GM19240 (cell line): ENCODE measurements around the gene ERP29.

DNA sequence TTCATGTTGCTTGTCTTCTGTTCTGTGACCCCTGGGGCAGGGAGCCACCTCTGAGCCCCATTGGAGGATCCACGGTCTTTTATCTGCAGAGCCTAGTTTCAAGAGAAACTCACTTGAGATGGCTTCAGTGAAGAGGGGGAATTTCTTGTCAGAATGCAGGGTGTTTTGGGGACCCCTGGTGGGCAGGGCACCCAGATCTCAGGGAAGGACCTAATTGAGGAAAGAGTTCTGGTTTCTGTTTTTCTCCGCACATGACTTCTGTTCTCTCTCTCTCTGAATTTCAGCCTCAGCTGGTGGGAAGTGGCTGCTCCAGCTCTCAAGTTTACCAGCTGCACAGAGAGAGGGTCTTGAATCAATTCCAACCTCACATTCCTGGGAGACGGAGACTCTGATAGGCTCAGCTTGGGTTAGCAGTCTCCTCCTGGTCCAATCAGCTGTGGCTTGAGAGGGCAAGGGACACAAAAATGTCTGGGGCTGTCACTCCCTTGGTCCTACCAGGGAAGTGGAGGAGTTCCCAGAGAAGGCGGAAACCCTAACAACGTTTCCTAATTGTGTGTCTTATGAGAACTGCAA lies 6.9 kb downstream of the CCDC63 start:
- RRBS = no CpG with 5 or more reads among the region's 5 CpGs

DNA sequence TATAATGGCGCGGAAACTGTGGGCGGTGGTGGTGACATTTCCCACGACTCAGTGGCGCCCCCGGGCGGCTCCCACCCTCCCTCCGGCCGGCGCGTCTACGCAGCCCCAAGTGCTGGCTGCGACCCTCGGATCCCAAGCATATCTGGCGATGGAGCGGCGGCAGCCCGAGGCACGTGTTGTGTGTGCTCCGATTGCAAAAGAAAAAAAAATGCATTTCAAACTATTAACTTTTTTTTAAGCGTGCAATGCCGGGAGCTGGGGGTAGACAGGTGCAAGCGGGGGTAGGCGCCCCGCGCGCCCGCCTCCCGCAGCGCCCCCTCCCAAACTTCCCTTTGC lies 664 bp upstream of the CUX2 start:
- RRBS = no CpG with 5 or more reads among the region's 30 CpGs

DNA sequence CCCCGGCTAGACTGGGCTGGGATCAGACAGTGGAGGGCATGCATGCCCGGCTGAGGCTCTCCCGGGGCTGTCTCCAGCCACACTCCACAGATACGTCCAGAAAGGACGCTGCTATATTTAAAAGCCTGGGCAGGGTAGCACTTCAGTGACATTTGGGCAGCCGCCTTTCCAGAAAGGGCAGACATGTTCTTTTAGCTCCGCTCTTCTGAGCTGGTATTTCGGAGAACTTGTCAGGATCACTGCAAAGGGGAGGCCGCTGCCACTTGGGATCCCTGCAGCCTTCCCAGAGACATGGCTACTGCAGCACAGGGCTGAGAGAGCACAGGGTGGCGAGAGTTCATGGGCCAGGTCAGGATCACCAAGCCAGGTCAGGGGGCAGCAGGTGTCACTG lies 121.7 kb downstream of the PHETA1 start:
- RRBS = 69% methylated on average over 1 of the region's 10 CpGs

DNA sequence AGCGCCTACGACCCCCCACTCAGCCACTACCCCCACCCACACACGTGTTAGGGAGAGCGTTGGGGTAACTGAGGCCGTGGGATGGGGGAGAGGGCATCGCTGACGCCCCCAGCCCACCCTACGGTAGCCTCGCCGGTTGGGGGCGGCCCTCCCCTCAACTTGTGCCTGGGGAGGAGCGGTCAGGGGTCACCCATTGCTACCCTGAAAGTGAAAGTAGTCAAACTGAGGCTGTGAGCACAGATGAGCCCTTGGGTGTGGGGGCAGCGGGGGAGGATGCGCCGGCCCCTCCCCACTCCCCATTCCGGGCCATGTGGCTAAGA lies 681 bp downstream of the SH2B3 start:
- RRBS = 2% methylated on average over 1 of the region's 16 CpGs

- RRBS = no CpG with 5 or more reads among the region's 8 CpGs
Observed at GRCh38 chr12:111411052-111411785, 5.5 kb downstream of the SH2B3 start.

- RRBS = no CpG with 5 or more reads among the region's 5 CpGs
Observed at GRCh38 chr12:111445830-111446635, 40.3 kb downstream of the SH2B3 start.

- RRBS = no CpG with 5 or more reads among the region's 2 CpGs
Observed at GRCh38 chr12:111448838-111449244, 43.1 kb downstream of the SH2B3 start.

DNA sequence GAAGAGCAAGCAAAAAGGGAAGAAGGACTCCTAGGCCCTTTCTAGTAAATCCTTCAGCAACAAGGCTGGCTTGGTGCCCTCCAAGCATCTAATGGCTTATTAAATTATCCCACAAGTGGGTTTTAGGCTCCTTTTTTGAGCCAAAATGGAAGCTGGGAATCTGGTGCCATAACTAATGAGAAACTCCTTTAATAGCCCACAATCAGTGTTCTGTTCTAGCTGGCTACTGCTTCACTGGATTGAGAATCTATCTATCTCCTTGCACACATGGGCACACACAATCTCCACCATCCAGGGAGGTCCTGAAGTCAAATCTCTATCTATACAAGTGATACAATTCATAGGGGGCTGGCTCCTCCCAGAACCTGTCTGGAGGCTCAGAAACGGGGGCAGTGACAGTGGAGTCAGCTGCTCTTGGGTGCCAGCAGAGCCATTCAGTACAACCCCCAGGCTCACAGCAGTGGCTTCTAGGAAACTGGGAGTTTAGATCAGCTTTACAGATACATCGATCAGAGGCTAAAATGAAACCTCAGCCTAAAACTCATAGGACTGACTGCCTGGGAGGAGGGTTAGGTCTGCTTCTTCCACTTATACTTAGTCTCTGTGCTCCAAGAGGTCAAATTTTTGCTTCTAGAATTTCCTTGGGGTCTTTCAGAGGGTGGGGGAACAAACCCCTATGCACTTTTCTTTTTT lies 43.7 kb downstream of the SH2B3 start:
- RRBS = no CpG with 5 or more reads among the region's 2 CpGs

DNA sequence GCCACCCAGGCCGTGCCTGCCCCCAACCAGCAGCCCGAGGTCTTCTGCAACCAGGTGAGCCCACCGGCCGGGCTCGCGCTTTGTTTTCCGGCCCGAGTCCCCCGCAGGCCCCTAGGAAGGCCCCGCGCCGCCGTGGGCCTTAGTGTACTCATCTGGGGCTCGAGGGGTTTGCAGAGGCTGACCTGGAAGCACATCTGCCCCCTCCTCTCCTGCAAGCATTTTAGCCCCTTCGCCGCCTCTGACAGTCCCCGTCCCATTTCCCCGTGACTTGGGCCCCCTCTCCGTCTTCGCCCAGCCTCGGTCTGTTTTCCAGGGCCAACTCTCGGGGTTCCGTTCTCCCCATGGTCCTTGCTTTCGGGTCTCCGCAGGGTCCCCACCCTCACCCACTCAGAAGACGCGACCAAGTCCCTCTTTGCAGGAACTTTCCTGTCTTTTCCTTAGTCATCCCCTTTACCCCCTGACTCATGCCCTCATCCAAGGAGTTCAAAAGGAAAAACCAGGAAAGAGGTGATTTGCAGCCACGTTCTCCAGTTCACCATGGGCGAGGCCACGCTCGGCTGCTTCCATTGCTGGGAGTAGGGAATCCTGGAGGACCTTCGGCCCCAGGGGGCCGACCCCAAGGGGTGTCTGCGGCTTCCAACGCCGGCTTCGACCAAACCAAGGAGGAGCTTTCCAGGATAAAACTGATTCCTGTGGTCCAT lies 460 bp downstream of the ALDH2 start:
- RRBS = no CpG with 5 or more reads among the region's 37 CpGs

DNA sequence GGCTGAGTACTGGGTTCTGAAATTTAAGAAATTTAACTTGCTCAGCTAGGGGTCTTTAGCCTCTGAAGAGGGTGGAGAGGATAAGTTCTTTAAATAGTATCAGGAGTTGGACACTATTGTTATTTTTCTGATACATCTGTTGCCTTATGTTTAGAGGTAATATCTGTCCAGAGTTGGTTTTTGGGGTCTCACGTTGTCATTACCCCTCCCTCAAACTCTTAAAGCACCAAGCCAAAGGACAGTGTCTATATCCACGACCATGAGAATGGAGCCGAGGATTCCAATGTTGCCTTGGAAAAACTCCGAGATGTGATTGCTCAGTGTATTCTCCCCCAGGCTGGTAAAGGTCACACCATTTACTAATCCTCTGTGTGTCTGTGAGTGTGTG lies 46.6 kb downstream of the MAPKAPK5 start:
- RRBS = no CpG with 5 or more reads among the region's 4 CpGs

GRCh38 chr12:112013280-112014482 lies at the start of gene ERP29:
Gene ERP29 (plus strand): TSS chr12:112013426.
- RRBS = 4% methylated on average over 6 of the region's 83 CpGs

DNA sequence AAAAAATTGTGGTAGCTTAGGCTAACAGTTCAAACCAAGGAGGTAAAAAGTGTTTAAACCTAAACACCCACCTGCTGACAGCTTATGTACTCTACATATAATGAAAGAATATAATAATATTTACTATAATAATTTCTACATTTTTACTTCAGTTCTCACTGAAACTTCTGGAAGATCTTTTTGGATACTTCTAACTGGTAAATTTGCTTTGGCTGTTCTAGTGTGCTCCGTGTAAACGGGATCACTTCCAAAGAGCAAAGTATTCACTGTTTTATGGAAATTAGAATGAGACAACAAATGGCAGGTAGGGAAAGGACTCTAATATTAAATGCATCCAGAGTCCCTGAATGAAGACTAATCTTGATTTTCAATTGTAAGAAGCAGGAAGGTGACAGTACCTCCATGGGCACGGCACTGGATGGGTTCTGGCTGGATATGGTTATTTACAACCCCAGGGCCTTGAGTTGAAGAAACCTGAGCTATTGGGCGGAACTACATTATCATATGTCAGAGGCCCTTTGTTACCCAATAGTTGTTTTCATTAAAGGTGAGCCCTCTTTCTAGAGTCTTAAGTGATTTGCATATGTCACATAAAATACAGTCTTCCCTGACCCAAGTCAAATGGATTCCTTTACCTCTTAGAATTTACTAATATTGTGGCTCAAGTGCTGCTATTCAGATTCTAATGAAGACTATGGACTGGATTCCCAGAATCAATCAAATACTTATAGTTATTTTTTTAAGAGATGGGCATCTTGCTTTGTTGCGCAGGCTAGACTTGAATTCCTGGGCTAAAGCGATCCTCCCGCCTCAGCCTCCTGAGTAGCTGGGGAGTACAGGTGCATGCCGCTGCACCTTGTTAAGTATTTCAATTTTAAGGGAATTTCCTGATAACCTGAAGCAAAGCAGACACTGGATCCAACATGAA lies 10.7 kb downstream of the ERP29 start:
- RRBS = no CpG with 5 or more reads among the region's 8 CpGs

DNA sequence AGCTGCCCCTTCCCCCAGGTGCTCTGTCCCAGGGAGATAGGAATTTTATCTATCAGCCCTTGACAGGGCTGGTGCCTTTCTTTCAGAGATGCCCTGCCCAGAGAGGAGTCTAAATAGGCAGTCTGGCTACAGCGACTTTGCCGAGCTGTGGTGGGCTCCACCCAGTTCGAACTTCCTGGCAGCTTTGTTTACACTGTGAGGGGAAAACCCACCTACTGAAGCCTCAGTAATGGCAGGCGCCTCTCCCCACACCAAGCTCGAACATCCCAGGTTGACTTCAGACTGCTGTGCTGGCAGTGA lies 33.4 kb downstream of the TRAFD1 start:
- RRBS = no CpG with 5 or more reads among the region's 5 CpGs

DNA sequence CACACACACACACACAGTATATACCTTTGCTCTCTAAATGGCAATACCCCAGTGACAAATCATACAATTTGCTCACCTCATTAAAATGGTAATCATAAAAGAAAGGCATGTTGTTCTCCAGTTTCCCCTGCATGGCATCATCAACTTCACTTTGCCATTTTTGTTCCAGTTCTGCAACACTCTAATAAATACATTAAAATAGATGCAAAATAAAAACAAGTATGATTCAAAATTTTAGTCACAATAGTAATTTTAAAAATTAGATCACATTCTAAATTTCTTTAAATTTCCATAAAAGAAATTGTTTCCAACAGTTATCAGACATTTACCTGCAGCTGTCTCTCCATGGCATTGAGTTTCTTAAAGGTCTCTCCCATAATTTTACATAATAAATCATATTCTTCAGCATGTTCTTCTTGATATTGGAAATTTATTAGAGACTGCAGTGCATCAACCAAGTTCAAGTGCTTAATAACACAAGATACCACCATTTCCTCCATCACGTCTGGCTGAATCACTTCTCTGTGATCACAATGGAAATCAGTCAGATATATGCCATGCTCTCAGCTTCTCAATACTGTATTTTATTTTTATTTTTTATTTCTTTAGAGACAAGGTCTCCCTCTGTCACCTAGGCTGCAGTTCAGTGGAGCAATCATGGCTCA lies 122.8 kb downstream of the TRAFD1 start:
- RRBS = no CpG with 5 or more reads among the region's 1 CpG

DNA sequence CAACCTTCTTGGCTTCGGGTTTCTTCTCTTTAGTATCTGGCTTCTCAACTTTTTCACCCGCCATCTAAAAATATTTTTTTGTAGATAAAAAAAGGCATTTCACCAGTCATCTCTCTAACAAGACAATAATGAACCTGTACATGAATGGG lies 938 bp downstream of the RPL6 start:
- RRBS = no CpG with 5 or more reads among the region's 2 CpGs

DNA sequence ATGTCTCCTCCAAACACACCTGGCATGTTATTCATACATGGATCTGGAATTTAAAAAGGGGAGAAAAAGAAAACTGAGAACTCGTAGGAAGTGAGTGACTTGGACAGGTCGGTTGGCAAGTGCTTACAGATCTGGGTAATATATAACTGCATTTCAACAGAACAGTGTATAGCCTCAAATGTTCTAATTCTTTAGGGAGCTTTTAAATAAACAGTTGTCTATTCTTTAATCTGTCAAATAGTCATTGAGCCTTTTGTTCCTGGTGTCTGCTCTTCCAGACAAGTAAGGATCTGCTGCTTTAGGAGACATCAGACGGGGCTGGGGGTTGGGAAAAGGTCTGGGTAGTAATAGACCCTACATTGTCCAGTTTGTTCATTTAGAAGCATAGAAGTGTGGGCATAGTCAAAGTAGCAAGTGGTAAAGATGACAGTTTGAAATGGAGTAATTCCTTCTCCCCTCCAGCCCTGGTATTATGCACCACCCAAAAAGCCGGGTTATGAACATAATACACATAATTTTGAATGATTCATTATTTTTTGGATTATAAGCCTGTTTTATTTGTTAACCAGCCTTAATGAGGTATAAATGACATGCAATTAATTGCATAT lies 2.0 kb downstream of the PTPN11 start:
- RRBS = no CpG with 5 or more reads among the region's 4 CpGs

- RRBS = no CpG with 5 or more reads among the region's 3 CpGs
Observed at GRCh38 chr12:112672866-112673201, 118.7 kb upstream of the RPH3A start.

- RRBS = no CpG with 5 or more reads among the region's 3 CpGs
Observed at GRCh38 chr12:112803669-112804045, 12.1 kb downstream of the RPH3A start.

- RRBS = no CpG with 5 or more reads among the region's 3 CpGs
Observed at GRCh38 chr12:112887550-112888107, 19.1 kb upstream of the OAS1 start.